Esophagus muscularis mucosa (tissue), 4 donors: ENCODE data around the gene CRY1.

DNA sequence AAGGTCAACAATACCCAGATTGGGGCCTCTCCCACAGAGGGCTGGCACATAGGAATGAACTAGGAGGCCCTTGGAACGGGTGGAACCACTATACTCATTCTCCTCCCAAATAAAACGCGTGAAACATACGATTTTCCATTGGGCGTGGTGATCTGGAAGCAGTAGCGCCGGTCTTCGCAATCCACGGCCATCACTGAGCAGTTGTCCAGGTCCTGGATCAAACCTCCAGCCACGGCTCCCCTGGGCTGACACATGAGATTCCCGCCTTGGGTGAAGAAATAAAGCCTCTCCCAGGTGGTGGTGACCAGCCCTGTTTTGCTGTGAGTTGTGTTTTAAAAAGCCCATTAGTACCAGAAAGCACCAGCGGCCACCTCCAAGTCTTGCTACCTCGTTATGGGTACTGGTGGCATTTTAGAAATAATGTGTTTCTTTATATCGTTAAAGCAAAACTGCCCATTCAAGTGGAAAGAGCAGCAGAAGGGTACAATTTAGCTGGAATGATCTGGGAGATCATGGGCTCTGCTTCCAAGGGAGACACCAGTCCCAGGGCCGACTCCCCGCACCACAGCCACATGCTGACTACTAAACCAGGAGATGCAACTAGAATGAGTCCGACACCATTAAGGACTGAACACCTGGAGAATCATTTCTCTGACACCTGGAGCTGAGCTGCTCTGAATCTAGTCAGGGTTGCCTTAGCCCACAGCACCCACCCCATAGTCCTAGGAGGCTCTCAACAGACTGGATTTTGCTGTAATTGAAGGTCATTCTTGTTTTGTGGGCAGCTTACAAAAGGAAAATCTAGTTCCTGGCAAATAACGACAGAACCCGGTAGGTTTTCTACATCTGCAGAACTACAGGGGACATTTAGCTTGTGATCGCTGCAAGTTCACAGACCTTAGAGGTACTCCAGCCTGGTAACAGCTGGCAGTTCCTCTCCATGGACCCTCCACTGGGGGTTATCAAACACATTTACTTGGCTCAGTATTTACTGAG lies 38.0 kb downstream of the APPL2 start:
- PRO-cap: no peak
- RAMPAGE, long total RNA, 4 experiments: no peak in any of the 4 experiments

GRCh38 chr12:105326837-105327059 lies 3.7 kb upstream of the C12orf75 start:
- PRO-cap: no peak
- RAMPAGE, long total RNA, 4 experiments: no peak in any of the 4 experiments

- PRO-cap: no peak
- RAMPAGE, long total RNA, 4 experiments: no peak in any of the 4 experiments
Observed at GRCh38 chr12:105331745-105332216, 1.3 kb downstream of the C12orf75 start.

GRCh38 chr12:105468277-105468935 lies 137.9 kb downstream of the C12orf75 start:
- PRO-cap: no peak
- RAMPAGE, long total RNA, 4 experiments: no peak in any of the 4 experiments

DNA sequence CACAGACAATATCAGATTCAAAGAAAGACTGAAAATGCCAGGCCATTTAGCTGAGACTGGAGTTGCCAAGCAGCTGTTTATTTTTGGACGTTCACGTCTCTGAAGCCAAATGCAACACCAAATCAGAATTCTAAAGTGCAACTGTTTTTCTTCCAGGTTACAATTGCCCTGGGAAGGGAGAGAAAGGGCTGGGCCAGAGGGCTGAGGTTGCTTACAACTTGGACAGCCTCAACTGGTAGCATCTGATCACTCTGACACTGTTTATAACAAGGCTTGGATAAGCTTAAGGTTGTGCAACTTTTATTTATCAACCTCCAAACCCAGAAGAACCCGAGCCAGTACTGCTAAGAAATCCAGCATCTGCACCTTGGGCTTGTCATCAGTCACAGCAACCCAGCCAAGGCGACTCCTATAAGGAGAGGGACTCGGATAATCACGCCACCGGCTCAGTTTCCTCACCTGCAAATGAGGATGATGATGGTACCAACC lies 24.8 kb downstream of the NUAK1 start:
- PRO-cap: bidirectional peak, plus-strand start at position 338 of the sequence, minus-strand start at position 234 of the sequence
- RAMPAGE, long total RNA, 4 experiments: no peak in any of the 4 experiments

DNA sequence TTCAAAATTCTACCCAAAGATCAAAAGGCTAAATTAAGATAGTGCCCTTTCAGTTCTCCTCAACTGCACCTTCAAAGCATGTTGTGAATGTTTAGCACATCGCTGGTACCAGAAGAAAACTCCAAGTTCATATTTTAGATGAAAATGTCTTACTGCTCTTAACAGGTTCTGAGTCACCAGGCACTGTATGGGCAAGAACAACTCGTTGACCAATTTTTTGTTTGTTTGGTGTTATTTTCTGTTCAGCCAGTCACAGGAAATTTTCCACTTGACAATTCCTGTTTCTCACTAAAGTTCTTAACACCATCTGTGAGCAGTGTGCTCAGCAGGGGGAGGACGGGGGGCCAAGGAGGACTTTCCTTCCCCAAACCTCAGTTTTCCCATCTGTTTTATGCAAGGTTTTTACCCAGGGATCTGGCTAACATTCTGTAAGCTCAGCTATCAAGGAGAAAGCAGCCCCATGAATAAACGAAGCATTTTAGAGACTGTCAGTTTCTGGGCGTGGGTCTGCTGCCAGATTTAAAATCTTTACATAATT lies 3.0 kb downstream of the NUAK1 start:
- PRO-cap: no peak
- RAMPAGE, long total RNA, 4 experiments: no peak in any of the 4 experiments

DNA sequence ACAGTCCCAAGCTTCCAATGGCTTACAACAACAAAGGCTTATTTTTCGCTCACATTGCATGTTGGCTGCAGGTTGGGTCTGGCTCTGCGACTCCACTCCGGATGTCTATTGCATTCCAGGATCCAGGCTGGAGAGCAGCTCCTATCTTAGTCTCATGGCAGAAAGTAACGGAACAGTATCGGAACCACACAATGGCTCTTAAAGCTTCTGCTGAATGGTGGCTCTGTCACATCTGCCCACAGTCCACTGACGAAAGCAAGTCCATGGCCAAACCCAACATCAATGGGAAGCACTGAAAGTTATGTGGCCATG lies 54.5 kb downstream of the CKAP4 start:
- PRO-cap: no peak
- RAMPAGE, long total RNA, 4 experiments: no peak in any of the 4 experiments

GRCh38 chr12:106195411-106196344 lies 52.1 kb downstream of the CKAP4 start:
- PRO-cap: no peak
- RAMPAGE, long total RNA, 4 experiments: no peak in any of the 4 experiments

GRCh38 chr12:106249147-106249493 lies 1.3 kb upstream of the CKAP4 start:
- PRO-cap: bidirectional peak, plus-strand start at chr12:106249270, minus-strand start at chr12:106248960
- RAMPAGE, long total RNA, 4 experiments: no peak in any of the 4 experiments

- PRO-cap: no peak
- RAMPAGE, long total RNA, 4 experiments: no peak in any of the 4 experiments
Observed at GRCh38 chr12:106428378-106428668, 70.8 kb downstream of the POLR3B start.

- PRO-cap: no peak
- RAMPAGE, long total RNA, 4 experiments: no peak in any of the 4 experiments
Observed at GRCh38 chr12:107077044-107077354, 16.4 kb downstream of the CRY1 start.

- PRO-cap: unidirectional peak, plus-strand start at chr12:107092940; bidirectional peak, plus-strand start at chr12:107093405, minus-strand start at chr12:107093327; bidirectional peak, plus-strand start at chr12:107093658, minus-strand start at chr12:107093549
- RAMPAGE, long total RNA, 4 experiments: start-site peak on the minus strand in 3 of 4 experiments, at chr12:107093516-107093561 at its widest, 74 to 181 reads per replicate
Observed at GRCh38 chr12:107092670-107093734, at the start of gene CRY1. Gene CRY1, minus strand, starts transcription at chr12:107093549.

- PRO-cap: unidirectional peak, minus-strand start at chr12:107318705
- RAMPAGE, long total RNA, 4 experiments: no peak in any of the 4 experiments
Observed at GRCh38 chr12:107318636-107319106, 437 bp downstream of the ABTB3 start.

GRCh38 chr12:107369722-107370235 lies 51.5 kb downstream of the ABTB3 start:
- PRO-cap: no peak
- RAMPAGE, long total RNA, 4 experiments: no peak in any of the 4 experiments

GRCh38 chr12:107634520-107634994 lies 51.0 kb upstream of the PWP1 start:
- PRO-cap: no peak
- RAMPAGE, long total RNA, 4 experiments: no peak in any of the 4 experiments

GRCh38 chr12:107660728-107661289 lies 24.8 kb upstream of the PWP1 start:
- PRO-cap: no peak
- RAMPAGE, long total RNA, 4 experiments: no peak in any of the 4 experiments

DNA sequence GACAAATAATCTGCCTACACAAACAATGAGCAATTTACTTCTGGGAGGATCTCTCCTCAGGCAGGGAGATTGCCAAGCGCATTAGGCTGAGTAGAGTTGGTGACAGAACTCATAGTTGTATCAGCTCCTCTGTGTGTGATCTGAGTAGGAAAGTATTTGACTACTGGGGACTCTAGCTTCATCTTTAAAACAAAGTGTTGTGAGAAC lies 1.1 kb upstream of the PWP1 start:
- PRO-cap: no peak
- RAMPAGE, long total RNA, 4 experiments: no peak in any of the 4 experiments

GRCh38 chr12:107843655-107844897 lies 69.6 kb downstream of the ASCL4 start:
- PRO-cap: no peak
- RAMPAGE, long total RNA, 4 experiments: no peak in any of the 4 experiments

DNA sequence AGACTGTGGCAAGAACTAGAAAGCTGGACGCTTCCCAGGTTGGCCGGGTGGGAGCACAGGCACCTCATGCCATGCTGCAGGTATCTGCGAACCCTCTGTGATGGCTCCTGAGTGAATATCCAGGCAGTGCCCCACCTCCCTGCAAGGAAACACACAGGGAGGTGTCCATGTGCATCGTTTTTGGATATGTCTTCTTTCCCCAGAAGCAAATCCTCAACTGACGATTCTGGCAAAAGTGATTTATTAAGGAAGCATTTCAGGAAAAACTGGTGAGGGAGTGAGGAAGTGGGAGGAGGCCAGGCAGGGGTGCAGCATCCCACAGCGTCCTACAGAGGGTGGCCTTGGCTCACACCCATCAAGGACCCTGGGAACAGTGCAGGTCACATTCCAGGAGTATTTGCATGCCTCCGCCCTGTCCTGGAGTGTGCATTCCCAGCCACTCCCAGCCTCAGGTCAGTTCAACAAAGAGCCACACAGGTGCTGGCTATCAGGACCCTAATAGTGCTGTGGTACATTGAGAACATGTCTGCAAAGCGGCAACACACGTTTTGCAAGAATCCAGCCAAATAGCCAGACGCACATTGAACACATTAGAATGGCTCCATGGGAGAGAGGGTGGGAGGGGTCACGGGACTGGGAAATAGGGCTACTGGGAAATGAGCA lies 36.8 kb downstream of the CMKLR1 start:
- PRO-cap: no peak
- RAMPAGE, long total RNA, 4 experiments: no peak in any of the 4 experiments

GRCh38 chr12:108308192-108308705 lies 30.9 kb downstream of the CMKLR1 start:
- PRO-cap: no peak
- RAMPAGE, long total RNA, 4 experiments: no peak in any of the 4 experiments